Transverse colon (tissue), 4 donors: ENCODE measurements around a stretch of chr11.

DNA sequence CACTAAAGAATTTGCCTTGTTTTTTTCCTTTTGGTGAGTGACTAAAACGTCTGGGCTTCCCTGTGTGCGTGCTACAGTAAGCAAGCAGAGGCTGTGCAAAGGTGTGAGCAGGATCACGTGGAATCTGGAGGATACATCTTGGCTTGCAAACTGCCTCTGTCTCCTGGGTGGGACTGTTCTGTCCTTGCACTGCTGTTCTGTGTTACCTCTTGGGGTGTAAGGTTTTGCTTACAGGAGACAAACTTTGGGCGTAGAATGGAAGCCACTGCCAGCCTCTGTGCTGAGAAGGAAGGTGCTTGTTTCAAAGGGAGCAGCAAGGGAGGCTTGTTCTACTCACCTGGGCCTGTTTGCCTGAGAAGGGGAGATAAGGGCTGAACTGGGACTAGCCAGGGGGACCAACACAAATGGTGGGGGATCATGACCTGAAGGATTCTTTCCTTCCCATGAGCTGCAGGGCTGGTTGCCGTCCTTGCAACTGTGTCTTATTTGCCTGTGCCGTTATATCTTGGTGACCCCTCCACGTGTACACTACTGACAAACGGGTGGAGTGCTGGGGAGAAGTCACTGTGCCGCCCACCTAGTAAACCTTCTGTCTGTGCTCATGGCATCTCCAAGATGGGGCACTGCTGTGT lies 40.7 kb downstream of the FRMD8 start:
- PRO-cap: bidirectional peak, plus-strand start at position 243 of the sequence, minus-strand start at position 175 of the sequence; bidirectional peak, plus-strand start at position 438 of the sequence, minus-strand start at position 477 of the sequence
- RAMPAGE, long total RNA, 4 experiments: no peak in any of the 4 experiments

DNA sequence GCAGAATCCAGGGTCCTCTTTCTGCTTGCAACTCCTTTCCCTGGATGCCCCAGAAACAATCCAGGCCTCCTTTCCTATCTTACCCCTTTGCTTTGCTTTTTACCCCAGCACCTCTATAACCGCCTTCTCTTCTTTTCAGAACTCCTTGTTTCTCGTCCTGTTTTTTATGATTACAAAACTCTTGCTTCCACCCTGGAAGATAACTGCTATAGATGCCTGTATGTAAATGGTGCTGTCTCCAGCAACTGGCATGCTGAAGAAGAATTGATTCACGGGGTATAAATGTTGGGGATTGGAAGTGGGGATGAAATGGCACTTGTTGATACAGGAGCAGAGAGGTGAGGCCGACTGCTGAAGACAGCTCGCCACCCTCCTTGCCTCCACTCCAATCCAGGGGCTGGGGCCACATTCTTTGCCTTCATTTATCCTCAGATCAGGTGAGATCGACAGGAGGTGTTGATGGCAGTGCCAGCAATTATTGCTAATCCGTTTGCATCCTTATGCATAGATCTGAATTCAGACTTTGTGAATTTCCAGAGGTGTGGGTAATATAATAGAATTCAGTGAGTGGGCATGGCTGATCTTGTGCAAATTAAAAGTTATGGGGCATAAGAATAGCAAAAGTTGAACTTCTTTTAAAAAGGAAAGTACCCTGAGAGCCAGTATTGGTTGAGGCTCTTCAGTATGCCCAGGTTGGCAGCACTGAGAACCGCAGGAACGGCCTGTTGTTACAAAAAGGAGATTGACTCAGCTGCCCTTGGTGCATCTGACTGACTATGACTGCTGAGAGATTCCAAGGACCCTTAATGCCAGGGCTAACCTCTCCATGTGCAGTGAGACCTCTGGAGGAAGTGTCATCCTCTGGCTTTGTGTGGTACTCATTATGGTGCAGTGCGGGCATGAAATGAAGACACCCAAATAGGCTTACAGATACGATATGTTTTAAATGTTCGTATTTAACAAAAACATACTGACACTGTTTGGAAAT lies 41.5 kb downstream of the FRMD8 start:
- PRO-cap: bidirectional peak, plus-strand start at position 973 of the sequence, minus-strand start at position 849 of the sequence
- RAMPAGE, long total RNA, 4 experiments: no peak in any of the 4 experiments

GRCh38 chr11:65428846-65429510 lies 42.5 kb downstream of the FRMD8 start:
- PRO-cap: bidirectional peak, plus-strand start at chr11:65429430, minus-strand start at chr11:65429403
- RAMPAGE, long total RNA, 4 experiments: no peak in any of the 4 experiments

GRCh38 chr11:65449945-65450144 lies 63.4 kb downstream of the FRMD8 start:
- PRO-cap: no peak
- RAMPAGE, long total RNA, 4 experiments: no peak in any of the 4 experiments

- PRO-cap: no peak
- RAMPAGE, long total RNA, 4 experiments: no peak in any of the 4 experiments
Observed at GRCh38 chr11:65487404-65487773, 37.5 kb upstream of the SCYL1 start.

DNA sequence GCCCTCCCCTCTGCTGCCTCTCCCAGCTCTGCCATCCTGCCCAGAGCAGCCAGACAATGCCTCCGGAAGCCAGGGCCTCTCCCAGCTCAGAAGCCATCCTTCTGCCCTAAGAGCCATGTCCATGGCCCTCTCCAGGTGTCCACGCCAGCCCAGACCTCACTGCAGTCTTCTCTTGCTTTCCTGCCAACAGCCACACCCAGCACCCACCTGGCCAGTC lies 34.5 kb upstream of the SCYL1 start:
- PRO-cap: no peak
- RAMPAGE, long total RNA, 4 experiments: no peak in any of the 4 experiments

GRCh38 chr11:65493793-65494314 lies 31.0 kb upstream of the SCYL1 start:
- PRO-cap: bidirectional peak, plus-strand start at chr11:65494077, minus-strand start at chr11:65493964
- RAMPAGE, long total RNA, 4 experiments: no peak in any of the 4 experiments

- PRO-cap: no peak
- RAMPAGE, long total RNA, 4 experiments: start-site peak on the plus strand in 1 of 4 experiments, at chr11:65500246-65500510 at its widest, 85,183 reads per replicate
Observed at GRCh38 chr11:65499945-65501053, 24.6 kb upstream of the SCYL1 start.

GRCh38 chr11:65506454-65506980 lies 18.4 kb upstream of the SCYL1 start:
- PRO-cap: unidirectional peak, plus-strand start at chr11:65506589; bidirectional peak, plus-strand start at chr11:65507118, minus-strand start at chr11:65506902
- RAMPAGE, long total RNA, 4 experiments: start-site peak on the minus strand in 1 of 4 experiments, at chr11:65506873-65506920 at its widest, 6 reads per replicate

DNA sequence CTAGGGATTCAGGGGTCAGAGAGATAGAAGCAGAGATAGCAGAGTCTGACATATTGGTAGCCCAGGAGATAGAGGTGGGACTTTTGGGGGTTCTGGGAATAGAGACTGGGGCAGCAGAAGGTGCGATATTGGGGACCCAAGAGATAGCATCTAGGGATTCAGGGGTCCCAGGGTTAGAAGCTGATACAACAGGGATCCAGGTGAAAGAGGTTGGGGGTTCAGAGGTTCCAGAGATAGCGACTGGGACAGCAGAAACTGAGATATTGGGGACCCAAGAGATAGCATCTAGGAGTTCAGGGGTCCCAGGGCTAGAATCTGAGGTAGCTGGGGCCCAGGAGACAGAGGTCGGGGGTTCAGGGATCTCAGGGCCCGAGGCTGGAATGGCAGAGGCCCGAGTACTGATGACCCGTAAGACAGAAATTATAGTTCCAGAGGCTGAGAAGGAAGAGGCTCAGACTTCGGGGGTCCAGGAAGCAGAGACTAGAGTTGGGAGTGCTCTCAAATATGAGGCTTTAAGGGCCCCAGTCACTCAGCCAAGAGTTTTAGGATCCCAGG lies 7.1 kb downstream of the EHBP1L1 start:
- PRO-cap: no peak
- RAMPAGE, long total RNA, 4 experiments: start-site peak on the plus strand in 2 of 4 experiments, centred at positions 240 to 267 of the sequence, 17 to 48 reads per replicate

- PRO-cap: no peak
- RAMPAGE, long total RNA, 4 experiments: no peak in any of the 4 experiments
Observed at GRCh38 chr11:65592769-65593242, 2.8 kb downstream of the KCNK7 start.

GRCh38 chr11:65621203-65621785 lies 5.7 kb downstream of the PCNX3 start:
- PRO-cap: no peak
- RAMPAGE, long total RNA, 4 experiments: no peak in any of the 4 experiments

GRCh38 chr11:65621991-65622470 lies 6.5 kb downstream of the PCNX3 start:
- PRO-cap: no peak
- RAMPAGE, long total RNA, 4 experiments: no peak in any of the 4 experiments

- PRO-cap: no peak
- RAMPAGE, long total RNA, 4 experiments: no peak in any of the 4 experiments
Observed at GRCh38 chr11:65662175-65662672, 492 bp downstream of the RELA start.

- PRO-cap: bidirectional peak, plus-strand start at chr11:65790159, minus-strand start at chr11:65789998
- RAMPAGE, long total RNA, 4 experiments: no peak in any of the 4 experiments
Observed at GRCh38 chr11:65789698-65790422, 3.0 kb downstream of the OVOL1 start.

DNA sequence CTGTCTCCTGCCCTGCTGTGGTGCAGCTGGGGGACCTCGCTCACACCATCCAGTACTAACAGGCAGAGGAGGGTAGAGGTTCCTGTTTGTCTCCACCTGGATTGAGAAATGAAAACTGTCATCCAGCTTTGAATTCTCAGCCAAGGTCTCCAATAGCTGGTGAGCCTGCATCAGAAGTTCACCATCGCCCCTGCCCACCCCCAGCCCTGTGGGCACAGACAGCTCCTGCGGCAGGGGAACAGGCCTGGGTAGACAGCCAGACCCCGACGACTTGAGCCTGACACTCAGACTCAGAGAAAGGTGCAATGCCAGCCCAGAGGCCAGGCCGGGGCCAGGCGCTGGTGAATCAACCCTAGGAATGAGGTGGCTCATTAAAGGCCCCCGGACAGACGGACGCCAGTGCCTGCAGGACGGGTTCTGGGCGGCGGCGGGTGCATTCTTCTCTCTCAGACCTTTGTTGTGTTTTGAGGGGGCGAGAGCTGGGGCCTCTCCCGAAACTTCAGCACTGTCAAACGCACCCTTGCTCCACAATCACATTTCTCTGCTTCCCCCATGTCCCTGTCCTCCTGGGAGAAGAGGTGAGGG lies 5.5 kb downstream of the OVOL1 start:
- PRO-cap: no peak
- RAMPAGE, long total RNA, 4 experiments: no peak in any of the 4 experiments

DNA sequence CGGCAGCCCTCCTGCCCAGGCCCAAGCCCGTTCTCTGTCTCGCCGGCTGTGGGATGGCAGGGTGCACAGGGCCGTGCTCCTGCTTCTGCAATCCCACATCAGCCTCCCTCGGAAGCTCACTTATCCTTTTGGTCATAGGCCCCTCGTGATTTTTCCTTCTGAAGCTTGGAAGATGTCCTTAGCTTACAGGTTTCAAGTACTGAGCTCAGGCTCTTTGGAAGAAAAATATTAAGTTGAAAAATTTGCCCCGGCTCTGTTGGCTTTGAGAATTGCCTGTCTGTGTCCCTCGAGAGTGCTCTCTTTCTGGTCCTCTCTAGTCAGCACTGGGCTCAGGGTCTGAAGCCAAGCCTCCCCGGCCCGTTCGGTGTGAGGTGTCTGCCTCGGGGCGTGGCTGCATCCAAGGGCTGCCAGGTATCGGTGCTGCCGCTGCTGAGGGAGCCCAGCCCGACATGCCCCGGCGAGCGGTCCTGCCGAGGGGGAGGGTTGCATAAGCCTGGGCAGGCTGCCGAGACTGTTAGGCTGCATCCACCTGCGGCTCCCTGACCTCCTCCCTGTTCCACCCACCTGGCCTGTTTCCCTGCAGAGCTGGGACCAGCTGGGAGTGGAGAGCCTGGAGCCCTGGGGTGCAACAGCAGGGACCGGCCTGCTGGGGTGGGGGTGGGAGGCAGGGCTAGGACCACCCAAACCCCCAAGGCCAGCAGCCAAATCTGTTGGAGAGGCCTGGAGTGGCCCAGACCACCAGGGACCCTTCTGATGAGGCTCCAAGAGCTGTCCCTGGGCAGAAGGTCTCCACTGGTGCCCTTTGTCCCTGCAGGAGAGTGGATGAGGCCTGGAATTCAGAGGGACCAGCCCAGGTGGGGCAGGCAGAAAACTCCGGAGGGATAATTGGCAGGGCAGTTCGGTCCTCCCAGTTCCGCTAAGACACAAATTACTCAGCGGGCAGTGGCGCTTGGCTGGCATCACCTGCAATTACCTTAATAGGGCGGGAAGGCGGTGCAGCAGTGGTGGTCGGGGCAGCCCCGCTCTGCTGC lies 6.3 kb downstream of the OVOL1 start:
- PRO-cap: bidirectional peak, plus-strand start at position 601 of the sequence, minus-strand start at position 338 of the sequence; bidirectional peak, plus-strand start at position 896 of the sequence, minus-strand start at position 820 of the sequence
- RAMPAGE, long total RNA, 4 experiments: no peak in any of the 4 experiments

DNA sequence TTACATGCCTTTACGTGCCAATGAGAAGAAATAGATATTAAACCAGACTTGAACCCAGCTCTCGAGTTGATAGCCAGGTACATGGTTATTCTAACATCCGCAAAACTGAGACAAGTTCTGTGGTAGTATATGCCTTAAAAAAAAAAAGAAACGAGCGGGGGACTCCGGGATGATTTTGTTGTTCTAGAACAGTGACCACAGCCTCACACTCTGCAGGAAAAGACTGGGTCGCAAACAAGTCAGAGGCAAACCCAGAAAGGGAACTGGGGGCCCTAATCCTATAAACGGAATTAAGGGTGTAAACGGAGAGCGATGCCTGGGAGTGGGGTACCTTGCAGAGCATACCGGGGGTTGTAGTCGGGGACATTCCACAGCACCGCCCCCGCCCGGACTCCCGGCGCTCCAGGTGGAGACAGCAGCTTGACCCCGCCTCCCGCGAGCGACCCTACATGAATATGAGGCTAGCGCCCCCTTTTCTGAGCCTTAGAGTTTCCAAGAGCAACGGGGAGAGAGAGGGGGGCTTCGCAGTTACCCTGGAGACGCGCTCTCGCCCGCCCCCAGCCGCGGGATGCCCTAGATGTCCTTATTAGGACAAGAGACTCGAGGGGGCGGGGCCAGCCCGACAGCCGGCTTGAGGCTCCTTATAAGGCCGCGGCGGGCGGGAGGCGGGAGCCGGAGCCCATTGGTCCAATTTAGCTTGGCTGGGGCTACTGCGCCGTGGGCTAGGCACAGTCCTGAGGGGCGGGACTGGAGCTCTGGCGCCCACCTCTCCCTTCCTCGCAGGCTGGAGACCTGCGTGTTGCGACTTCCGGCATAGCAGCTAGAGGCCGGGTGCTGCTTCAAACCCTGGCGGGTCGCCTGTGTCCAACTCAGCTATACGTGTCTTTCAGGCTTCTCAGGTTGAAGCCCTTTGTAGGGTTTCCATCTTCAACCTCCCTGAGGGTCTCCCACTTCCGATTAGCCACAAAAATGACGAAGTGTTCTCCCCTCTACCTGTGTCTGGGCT lies 1.0 kb upstream of the MUS81 start:
- PRO-cap: bidirectional peak, plus-strand start at position 729 of the sequence, minus-strand start at position 396 of the sequence
- RAMPAGE, long total RNA, 4 experiments: no peak in any of the 4 experiments

DNA sequence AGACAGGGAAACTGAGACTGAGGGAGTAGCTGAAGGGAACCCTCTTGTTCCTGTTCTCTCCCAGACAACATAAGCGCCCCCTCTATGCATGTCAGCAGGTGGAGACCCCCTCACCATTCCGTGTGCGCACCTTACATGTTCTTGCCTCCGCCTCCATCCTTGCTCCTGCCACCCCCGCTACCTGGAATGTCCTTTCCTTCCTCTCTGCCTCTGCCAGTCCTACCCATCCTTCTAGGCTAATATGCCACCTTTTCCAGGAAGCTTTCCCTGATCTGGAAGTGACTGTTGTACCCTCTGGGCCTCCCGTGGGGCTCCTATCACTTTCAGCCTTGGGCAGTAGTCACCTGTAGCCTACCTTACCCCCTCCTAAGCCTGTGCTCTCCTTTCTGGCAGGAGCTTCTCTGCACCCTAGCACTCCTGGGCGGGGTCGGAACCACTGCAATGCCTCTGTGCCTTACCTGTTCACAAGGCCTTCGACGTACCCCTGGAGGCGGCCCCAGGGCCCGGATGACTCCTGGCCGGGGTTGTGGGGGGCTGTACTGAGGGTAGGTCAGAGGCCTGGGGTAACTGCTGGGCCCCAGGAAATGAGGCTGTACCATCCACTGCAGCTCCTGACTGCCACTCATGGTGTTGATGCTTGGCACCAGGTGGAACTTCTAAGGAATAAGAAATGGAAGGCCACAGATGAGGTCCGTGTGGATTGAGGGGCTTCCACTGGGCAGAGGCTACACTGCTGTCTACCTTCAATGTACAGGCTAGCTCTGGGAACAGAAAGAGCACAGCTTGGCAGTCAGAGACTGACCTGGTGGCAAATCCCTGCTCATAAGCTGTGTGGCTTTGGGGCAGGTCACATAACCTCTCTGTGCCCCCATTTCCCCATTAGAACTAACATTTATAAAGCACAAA lies 3.6 kb downstream of the FOSL1 start:
- PRO-cap: no peak
- RAMPAGE, long total RNA, 4 experiments: start-site peak on the minus strand in 1 of 4 experiments, centred at position 478 of the sequence, 14 reads per replicate

DNA sequence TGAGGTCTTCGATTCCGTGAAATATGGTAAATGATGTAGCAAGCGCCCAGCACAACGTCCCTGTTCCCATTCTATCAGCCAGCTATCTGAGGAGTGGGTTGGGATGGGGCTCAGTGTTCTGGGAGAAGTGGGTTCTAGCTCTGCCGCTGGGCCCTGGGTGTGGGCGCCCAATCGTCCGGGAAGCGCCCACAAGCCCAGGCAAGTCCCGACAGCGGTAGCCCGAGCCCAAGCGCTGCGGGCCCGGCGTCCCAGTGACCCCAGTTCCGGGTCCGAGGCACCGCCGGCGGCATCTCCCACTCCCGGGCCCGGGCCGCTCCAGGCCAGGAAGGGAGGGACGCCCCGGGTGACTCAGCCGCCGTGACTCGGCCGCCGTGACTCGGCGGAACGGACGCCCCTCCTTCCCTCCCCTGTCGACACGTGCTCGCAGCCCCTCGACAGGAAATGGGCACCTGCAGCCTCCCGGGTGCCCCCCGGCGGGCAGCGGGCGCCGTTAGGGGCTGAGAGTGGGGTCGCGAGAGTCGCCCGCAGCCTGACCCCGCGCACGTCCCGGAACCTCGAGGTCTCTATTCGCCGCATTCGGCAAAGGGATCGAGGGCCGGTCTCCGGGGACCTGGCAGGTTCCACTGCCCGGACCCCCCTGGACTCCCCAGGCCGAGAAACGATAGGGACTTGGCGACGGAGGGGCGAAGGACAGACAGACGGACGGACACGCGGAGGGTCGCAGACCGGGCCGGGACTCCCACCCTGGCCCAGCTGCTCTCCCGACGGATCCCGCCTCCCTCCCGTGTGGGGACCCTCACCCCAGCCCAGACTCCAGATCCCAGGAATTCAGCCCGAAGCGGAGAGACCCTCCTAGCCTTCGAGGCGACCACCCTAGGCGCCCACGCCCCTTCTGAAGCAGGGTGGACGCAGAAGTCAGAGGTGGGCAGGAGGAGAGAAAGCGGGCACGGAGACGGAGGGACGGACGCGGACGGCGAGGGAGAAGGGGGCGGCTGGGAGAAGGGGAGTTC lies 841 bp downstream of the FOSL1 start:
- PRO-cap: no peak
- RAMPAGE, long total RNA, 4 experiments: no peak in any of the 4 experiments